Vein endothelial cell (primary cell): ENCODE data around the gene EIF2AK2.

DNA sequence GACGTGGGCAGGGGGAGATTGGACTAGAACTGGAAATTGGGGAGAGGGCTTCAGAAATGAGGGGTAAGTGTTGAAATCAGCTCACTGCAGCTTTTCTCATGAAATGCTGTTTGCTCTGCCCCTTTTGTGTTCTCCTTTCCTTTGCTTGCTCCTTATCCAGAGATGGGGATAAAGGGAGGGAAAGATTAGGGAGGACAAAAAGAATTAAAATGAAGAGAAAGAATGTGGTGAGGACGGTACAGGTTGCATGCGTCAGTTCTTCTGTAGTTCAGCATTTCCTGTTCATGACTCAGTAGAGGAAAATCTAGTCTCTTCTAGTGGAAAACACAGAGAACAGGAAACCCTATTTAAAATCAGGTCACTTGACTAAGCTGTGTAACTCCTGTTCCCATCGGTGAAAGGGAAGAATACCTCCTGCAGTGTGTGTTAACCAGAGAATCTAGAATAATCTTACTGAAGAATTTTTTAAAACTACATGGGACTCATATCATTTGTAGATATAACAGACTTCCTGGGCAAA, 105.7 kb downstream of the CRIM1 start:
- CAGE, long polyA plus RNA = no peak

DNA sequence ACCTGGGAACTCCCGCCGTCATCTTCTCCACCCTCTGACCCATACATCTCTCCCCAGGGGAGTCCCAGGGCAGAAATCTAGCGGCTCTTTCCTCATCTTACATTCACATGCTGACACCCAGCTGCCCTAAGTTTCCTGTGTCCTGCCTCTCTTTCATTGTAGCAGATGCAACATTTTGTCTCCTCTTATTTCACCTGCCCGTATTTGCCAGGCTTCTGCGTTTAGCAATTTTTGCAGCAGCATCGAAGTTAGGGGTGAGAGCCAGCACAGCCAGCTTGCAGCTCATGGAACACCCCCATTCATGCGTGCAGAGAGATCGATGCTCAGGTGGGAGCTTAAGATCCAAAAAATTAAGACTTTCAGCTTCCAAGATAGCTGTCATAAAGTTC, 107.9 kb downstream of the CRIM1 start:
- CAGE, long polyA plus RNA = no peak

- CAGE, long polyA plus RNA = no peak
Measured at GRCh38 chr2:36467634-36468179, 112.1 kb downstream of the CRIM1 start.

- CAGE, long polyA plus RNA = no peak
Measured at GRCh38 chr2:36472987-36473580, 117.5 kb downstream of the CRIM1 start.

DNA sequence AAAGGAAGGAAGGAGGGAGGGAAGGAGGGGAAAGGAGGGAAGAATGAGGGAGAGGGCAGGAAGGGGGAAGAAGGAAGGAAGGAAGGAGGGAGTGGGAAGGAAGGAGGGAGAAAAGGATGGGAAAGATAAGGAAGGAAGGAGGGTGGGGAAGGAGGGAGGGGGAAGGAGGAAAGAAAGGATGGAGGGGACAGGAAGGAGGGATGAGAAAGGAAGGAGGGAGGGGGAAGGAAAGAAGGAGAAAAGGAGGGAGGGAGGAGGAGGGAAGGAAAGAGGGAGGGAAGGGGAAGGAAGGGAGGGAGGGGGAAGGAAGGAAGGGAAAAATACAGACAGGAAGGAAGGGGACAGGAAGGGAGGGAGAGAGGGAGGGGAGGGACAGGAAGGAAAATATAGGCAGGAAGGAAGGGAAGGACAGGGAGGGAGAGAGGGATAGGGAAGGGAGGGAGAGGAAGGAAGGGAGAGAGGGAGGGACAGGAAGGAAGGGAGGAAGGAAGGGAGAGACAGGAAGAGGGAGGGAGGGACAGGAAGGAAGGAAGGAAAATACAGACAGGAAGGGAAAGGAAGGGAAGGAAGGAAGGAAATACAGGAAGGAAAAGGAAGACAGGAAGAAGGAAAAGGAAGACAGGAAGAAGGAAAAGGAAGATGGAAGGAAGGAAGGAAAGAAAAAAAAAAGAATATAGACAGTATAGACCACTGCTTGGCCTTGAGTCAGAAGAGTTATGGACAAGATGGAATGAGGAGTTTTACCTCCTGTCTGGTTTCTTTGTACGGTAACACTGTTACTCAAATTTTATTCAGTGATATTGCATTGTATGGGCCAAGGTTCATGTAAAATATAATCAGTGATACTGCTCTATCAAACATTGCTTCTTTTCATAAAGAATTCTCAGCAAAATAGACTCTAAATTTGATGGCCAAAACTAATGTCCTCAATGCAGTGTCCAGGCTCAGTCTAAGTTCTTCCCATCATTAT, 63.6 kb downstream of the FEZ2 start:
- CAGE, long polyA plus RNA = no peak

DNA sequence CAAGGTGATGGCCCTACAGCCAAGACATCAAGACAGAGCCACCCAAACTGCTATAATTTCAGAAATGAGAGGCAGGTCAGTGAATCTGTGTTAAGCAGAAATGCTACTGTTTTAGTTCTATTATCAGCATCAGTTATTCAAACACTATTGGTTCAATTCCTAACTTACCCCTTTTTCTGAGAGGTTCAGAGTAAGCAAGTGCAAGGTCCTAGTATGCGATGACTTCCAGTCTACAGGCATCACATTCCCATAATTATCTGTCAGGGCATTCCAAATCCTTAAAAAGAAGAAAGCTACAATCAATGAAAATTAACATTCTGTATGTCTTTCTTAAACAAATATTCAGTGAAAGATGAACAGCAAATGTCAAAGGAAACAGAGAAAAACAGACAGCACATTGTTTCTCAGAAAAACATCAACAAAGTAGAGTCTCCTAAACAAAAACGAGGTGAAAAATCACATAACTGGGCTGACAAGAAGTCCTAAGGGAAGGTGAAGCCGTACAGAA, 7.2 kb downstream of the FEZ2 start:
- CAGE, long polyA plus RNA = no peak

DNA sequence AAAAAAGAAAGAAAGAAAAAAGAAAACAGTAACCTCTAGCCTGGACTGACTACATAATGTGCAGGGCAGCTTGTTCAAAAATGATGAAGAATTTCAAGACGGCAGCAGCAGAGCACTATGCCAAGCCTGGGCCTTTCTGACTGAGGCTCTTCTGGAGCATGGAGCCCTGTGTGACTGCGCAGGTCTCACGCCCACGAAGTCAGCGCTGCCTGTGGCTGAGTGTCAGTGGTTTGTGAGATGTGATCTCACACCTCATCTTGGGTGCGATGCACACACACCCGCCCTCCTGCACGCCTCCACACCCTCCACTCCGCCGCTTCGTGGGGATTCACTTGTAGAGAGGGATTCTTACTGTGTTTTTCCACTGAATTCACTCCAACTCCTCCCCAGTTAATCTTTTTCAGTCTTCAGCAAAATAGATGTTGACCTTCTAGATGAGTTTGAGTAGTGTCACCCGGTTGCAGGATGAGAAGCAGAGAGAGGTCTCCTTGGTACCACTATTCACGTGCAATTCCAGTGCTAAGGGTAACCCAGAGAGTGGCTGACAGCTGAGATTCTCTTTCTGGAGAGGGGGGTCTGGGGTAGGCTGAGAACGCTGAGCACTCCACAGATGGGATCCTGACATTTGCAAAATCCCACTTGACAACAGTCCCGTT, 104.0 kb downstream of the VIT start:
- CAGE, long polyA plus RNA = no peak

GRCh38 chr2:36807140-36808107, 110.9 kb downstream of the VIT start:
- CAGE, long polyA plus RNA = no peak

GRCh38 chr2:36869327-36870015, 96.9 kb downstream of the STRN start:
- CAGE, long polyA plus RNA = no peak

DNA sequence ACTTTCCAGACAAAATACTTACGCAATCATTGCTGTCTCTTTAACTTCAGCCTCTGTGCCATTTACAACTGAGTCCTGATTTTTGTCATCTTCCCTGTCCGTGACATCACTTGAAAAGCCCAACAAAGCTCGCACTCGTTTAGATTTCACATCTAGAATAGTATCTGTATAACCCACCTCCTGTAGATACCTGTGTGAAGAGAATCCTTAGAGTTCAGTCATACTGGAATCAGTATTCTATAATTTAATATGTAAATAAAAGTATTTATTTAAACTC, 63.8 kb downstream of the STRN start:
- CAGE, long polyA plus RNA = no peak

DNA sequence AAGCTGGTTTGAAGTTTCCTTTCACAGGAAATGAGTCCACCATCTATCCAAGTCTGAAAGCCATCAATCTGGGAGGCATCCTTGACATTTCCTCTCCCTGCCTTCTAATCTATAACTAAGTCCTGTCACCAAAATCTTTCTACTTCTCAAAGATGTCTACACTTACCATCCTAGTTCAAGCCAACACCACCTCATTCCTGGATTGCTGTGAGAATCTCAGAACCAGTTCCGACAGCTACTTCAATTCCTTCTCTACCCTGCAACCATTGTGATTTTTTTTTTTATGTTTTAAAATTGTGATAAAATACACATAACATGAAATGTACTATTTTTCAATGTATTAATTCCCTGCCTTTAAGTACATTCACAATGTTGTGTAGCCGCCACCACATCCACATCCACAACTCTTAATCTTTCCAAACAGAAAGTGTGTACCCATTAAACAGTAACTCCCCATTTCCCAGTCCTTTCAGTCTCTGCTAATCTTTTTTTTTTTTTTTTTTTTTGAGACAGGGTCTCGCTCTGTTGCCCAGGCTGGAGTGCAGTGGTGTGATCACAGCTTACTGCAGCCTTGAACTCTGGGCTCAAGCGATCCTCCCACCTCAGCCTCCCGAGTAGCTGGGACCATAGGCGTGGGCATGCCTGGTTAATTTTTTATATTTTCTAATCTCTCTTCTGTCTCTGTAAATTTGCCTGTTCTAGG, 3.8 kb downstream of the EIF2AK2 start:
- CAGE, long polyA plus RNA = no peak

DNA sequence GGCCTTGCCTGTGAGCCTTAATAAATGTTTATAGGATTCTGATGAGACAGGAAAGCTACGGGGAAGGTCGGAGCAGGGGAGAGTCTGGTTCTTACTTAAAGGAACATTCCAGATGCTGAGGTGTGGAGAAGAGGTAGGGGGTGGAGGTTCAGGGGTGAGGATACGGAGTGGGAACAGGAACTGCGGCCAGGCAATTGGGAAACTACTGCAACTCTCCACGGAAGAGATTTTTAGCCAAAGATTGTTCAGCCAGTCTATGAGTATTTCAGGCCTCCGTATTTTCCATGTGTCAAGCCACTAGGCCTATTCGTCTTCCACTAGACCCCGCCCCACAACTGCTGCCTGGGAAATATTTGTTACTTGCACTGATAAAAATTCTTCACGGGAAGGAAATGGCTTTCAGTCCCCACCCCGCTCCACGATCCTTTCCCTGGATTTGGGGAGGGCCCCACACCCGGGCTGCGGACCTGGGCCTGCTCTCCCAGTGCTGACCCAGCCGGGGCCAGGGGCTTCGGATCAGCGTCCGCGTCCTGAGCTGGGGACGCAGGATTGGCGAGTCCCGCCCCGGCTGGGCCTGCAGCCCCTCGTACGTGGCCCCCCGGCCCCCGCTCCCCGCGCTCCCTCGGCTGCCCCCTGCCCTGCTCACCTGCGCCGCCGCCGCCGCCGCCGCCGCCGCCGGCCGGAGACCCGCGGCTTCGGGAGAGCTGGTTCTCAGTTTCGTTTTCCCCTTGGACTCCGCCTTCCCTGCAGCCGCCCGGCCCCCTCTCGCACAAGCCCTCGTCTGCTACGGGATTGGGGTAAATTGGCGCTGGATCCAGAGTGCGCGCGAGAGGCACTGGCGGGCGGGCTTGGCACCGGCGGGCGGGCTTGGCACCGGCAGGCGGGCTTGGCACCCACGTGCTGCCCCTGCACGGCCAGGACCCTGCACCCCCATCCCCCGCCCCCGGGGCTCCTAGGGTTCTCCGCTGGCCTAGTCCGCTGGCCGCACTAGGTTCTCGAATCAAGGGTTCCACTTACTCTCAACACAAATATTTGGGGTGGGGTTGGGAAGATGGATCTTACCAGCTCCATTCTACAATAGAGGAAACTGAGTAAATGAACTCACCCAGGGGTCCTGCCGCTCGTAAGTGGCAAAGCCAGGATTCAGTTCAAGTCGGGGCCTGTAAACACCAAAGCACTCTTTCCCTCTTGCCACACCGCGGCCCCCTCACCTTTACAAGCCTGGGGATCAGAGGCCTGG, at the start of gene EIF2AK2:
EIF2AK2 (minus strand) TSS at position 719 of the 1,240 bp plus-strand sequence.
- CAGE, long polyA plus RNA = no peak

GRCh38 chr2:37523690-37524344, 147.6 kb downstream of the CDC42EP3 start:
- CAGE, long polyA plus RNA = no peak

- CAGE, long polyA plus RNA = no peak
Measured at GRCh38 chr2:37672124-37673158, 999 bp upstream of the CDC42EP3 start.

- CAGE, long polyA plus RNA = no peak
Measured at GRCh38 chr2:38068881-38069412, 7.0 kb downstream of the CYP1B1 start.

DNA sequence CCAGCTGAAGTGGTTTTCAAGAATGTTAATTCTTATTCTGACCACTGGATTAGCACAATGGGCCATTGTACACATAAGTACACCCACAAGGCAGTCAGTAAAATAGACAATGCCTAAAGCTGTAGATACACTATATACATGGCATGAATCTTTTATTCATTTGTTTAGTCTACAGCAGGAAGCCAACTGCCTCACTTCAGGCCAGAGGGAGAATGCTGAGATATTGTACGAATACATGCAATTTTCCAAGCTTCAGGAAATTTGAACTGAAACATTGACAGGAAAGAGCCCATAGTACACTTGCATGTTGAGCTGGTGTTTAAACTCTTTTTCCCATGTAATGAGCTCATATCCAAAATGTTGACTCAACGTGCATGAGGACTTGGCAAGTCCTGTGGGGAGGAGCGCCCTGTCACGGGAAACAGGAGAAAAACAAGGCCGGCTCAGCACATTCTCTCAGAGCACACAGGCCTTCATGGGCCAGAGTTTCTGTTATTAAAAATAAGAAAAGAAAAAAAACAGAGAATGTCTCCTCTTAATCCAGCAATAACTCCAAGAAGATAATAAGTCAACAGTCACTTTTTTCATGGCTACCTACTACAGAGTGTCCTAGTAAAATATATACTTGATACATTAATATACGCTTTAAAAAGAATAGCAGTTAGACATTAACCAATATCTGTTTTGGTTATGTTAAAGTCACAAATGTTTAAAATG, 111.7 kb upstream of the CYP1B1 start:
- CAGE, long polyA plus RNA = no peak

DNA sequence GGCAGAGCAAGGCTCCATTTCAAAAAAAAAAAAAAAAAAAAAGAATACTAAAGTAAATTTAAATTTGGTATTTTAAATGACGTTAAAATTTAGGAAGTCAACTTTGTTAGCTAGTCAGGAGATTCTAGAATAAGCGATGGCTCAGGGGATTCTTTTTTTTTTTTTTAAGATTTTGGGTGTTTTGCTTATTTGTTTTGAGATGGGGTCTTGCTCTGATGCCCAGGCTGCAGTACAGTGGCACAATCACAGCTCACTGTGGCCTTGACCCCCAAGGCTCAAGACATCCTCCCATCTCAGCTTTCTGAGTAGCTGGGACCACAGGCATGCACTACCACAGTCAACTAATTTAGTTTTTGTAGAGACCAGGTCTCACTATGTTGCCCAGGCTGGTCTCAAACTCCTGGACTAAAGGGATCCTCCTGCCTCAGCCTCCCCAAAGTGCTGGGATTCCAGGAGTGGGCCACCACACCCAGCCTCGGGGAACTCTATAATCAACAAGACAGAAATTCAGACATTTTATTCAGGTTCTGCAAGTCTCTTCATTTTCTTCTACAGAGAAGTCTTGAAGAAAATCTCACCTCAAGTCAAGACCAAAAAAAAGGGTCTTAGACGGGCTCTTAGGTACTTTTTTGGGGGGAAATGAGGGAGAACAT, 16.8 kb downstream of the ATL2 start:
- CAGE, long polyA plus RNA = no peak

GRCh38 chr2:38375454-38376007, 1.5 kb downstream of the ATL2 start:
- CAGE, long polyA plus RNA = no peak

DNA sequence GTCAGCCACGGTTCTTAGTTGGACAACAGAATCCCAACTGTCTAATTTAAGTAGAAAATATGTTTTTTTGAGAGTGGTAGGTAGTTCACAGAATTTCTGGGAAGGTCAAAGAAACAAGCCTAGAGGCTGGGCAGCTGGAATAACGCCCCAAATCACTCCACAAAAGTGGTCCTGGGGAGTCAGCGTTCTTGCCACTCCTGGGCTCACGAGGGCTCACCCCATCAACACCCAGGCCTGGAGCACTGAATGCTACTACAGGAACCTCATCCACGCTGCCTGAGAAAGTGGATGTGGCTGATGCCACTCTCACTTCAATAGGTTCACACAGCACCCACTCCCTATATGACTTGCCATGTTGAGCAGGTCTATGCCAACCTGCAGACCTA, 76.3 kb upstream of the ATL2 start:
- CAGE, long polyA plus RNA = no peak

DNA sequence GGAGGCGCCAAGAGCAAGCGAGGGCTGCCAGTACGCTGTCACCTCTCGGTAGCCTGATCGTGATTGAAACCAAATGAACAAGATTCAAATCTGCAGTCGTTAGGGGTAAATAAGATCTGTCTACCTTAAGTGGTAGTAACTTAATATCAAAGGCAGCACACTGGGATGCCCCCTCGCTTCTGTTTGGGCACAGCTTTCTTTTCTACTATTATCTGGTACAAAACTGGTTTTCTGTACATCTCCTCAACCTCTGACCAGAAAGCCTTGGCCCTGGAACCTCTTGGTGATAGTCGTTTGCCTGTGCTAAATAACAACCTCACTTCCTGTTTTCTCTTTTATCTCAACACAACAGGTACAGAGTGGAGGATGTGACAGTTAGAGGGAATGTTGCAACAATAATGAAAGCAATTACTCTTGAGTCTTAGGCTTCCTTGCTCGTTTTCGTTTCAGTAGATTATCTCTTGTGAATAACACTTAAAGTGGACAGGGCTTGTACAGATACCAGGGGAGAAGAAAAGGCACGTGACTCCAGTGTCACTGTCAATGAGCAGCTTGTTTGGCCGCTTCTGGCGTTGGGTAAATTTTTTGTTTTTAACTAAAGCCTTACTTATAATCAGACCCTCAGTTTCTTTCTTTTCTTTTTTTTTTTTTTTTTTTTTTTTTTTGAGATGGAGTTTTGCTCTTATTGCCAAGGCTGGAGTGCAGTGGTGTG, 22.2 kb upstream of the GALM start:
- CAGE, long polyA plus RNA = no peak